ENCODE data around the gene RFC4.

- RRBS = 1% methylated on average over 31 of the region's 33 CpGs
Observed at GRCh38 chr3:184562206-184562443, 540 bp downstream of the EPHB3 start.

GRCh38 chr3:184761455-184762119, 49.7 kb upstream of the MAGEF1 start:
- RRBS = no CpG with 5 or more reads among the region's 15 CpGs

GRCh38 chr3:185327045-185327653, 35.8 kb upstream of the MAP3K13 start:
- RRBS = no CpG with 5 or more reads among the region's 7 CpGs

GRCh38 chr3:185330722-185331095, 32.2 kb upstream of the MAP3K13 start:
- RRBS = no CpG with 5 or more reads among the region's 2 CpGs

- RRBS = no CpG with 5 or more reads among the region's 2 CpGs
Observed at GRCh38 chr3:185609092-185609492, 23.0 kb downstream of the SENP2 start.

GRCh38 chr3:185646830-185647205, 60.7 kb downstream of the SENP2 start:
- RRBS = no CpG with 5 or more reads among the region's 13 CpGs

GRCh38 chr3:185745369-185746047, 79.3 kb downstream of the IGF2BP2 start:
- RRBS = no CpG with 5 or more reads among the region's 6 CpGs

- RRBS = no CpG with 5 or more reads among the region's 4 CpGs
Observed at GRCh38 chr3:185765073-185765631, 59.7 kb downstream of the IGF2BP2 start.

DNA sequence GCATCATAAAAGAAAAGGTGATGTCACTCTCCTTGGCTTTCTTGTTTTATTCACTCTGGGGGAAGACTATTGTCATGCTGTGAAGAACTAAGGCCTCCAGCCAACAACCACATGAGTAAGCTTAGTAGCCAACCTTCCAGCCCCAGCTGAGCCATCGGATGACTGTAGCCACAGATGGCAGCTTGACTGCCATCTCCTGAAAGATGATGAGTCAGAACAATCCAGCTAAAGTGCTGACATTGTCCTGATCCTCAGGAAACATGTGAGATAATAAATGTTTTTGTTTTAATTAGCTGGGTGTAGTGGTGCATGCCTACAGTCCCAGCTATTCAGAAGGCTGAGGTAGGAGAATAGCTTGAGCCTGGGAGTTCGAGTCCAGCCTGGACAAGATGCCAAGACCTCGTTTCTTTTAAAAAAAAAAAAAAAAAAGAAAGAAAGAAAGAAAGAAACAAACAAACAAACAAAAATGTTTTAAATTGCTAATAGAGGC, 17.1 kb downstream of the IGF2BP2 start:
- RRBS = no CpG with 5 or more reads among the region's 3 CpGs

GRCh38 chr3:185815351-185815727, 9.5 kb downstream of the IGF2BP2 start:
- RRBS = no CpG with 5 or more reads among the region's 3 CpGs

- RRBS = no CpG with 5 or more reads among the region's 5 CpGs
Observed at GRCh38 chr3:185918323-185918522, 19.6 kb downstream of the TRA2B start.

DNA sequence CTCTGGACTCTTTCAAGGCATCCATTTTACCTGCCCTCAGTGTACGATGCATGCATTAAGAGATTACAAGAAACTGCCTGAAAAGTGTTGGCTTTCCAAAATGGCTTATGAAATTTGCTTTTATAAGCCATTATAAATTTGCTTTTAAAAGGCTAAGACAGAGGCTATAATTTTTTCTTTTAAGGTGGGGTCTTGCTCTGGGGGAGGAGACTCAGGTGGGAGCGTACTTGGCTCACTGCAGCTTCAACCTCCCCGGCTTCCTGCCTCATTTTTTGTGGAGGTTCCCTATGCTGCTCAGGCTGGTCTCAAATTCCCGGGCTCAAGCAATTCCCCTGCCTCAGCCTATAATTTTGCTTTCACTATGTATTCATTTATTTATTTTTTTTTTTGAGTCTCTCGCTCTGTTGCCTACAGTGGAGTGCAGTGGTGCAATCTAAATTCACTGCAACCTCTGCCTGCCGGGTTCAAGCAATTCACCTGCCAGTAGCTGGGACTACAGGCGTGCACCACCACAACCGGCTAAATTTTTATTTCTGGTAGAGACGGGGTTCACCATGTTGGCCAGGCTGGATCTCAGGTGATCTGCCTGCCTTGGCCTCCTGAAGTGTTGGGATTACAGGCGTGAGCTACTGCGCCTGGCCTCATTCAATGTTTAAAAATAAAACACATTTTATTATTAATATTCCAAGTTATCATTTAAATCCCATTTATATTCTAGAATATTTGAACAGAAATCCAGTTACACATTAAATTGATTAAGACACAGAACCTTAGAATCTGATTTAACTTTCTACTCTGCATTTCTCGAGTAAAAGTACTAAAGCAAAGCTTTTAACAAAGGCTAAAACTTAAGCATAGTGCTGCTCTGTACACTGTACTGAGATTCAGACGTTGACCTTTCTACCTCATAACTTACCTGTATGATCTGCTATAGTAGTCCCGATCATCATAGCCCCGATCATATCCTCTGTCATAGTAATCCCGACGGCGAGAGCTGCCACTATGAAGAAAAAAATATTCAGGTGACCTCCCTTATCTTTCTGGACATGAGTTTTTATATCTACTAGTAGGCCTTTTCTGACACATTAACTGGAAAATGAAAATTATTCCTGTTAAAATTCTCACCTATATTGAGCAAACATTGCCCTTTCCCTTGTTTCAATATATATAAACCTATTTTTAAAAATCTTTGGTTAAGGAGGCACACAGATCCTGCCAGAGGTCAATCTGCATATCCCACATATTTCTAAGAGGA, 17.2 kb downstream of the TRA2B start:
- RRBS = 82% methylated on average over 1 of the region's 18 CpGs

- RRBS = no CpG with 5 or more reads among the region's 1 CpG
Observed at GRCh38 chr3:185950928-185951233, 13.1 kb upstream of the TRA2B start.

DNA sequence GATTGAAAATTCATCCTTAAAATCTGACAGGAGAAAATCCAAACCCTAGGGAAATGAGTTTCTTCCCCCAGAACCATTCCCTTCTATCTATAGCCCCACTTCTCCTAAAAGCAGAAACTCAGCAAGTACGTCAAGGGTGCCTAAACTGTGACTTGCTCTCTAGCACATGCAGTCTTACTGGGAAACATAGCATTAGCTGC, 13.5 kb downstream of the ETV5 start:
- RRBS = no CpG with 5 or more reads among the region's 1 CpG

DNA sequence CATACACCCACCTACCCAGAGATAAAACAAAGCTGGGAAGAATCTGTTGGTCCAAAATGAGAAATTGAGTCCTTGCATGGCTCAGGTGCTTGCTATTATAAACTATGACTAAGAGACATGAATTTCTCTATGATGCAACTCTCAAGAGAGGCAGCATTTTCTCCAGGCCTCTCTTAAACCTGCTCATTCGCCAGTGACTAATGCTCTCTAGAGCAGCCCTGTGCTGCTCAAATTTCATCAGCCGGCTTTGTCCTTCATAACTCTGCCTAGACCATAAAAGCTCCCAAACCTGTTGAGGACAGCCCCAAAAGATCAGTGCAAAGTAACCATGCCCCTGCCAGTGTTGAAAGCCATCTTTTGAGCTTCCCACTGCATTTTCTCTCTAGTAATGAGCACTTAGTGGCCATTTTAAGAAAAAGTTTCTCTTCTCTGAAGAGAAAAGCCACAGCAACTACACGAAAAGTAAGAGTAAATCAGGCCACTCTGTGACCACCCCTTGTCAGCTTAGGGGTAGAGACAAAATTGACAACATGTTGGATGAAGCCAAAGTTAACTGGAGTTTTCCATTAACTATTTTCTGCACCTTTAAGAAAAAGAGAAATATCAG, 4.8 kb downstream of the ETV5 start:
- RRBS = no CpG with 5 or more reads among the region's 3 CpGs

- RRBS = no CpG with 5 or more reads among the region's 13 CpGs
Observed at GRCh38 chr3:186383023-186383571, 21.1 kb upstream of the DGKG start.

DNA sequence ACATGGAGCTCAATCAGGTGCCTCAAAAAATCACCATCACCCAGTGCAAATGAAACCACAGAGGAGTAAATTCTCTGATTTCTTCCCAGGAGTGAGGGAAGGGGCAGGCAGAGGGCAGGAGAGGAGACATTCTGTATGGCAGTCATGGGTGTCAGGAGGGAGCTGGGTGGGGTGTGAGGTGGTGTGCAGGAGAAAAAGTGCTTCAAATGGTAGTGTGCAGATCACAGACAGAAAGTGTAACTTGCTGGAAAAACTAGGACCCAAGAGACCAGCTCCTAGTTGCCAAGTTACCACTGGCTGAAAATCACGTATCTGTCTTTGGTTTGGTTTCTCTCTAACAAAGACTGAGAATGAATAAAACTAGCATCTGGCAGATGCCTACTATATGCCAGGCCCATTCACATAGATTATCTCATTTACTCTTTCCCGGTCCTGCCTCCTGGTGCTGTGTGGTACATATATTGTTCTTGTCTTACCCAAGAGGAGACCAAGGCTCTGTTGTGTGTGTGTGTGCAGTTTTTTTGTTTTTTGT, 599 bp downstream of the AHSG start:
- RRBS = no CpG with 5 or more reads among the region's 2 CpGs

DNA sequence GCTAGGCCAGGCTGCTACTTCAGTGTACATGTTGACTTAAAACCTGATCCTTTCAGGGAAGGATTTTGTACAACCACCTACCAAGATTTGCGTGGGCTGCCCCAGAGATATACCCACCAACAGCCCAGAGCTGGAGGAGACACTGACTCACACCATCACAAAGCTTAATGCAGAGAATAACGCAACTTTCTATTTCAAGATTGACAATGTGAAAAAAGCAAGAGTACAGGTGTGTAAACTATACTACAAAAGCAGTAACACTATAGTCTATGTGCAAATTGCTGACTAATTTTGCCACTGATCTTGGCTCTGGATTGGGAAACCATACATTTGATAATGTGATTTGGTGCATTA, 15.3 kb downstream of the KNG1 start:
- RRBS = no CpG with 5 or more reads among the region's 2 CpGs

- RRBS = 1% methylated on average over 29 of the region's 72 CpGs
Observed at GRCh38 chr3:186805987-186807117, at the start of gene RFC4. TSS of gene RFC4 (minus strand) at chr3:186806482.

DNA sequence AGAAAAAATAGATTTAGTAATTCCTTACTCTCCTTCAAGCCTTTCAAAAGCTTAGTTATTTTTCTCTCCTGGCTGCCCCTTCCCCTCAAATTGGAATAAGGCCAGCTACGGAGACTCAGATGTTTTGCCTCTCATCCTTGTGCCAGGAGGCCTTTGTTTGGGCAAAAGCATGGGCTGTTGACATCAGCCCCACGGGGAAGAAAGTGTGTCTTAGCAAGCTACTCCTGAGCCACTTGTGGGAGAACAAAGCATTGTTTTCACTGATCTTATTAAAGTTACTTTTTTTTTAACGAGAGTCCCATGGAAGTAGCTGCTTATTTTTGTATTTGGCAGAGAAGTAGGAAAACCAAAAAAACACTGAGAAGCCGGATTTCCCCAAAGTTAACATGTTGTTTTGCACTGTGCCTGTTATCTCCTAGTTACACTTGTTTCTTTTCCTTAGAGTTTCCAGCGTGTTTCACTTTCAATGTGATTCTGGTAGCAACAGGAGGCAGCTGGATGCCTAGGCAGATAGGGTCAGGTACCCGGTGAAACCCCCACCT, 2.2 kb downstream of the ST6GAL1 start:
- RRBS = no CpG with 5 or more reads among the region's 6 CpGs

Measured in retinal pigment epithelial cell (primary cell).